ENCODE measurements around the genes VSTM5, GPR83 and SRSF8.

DNA sequence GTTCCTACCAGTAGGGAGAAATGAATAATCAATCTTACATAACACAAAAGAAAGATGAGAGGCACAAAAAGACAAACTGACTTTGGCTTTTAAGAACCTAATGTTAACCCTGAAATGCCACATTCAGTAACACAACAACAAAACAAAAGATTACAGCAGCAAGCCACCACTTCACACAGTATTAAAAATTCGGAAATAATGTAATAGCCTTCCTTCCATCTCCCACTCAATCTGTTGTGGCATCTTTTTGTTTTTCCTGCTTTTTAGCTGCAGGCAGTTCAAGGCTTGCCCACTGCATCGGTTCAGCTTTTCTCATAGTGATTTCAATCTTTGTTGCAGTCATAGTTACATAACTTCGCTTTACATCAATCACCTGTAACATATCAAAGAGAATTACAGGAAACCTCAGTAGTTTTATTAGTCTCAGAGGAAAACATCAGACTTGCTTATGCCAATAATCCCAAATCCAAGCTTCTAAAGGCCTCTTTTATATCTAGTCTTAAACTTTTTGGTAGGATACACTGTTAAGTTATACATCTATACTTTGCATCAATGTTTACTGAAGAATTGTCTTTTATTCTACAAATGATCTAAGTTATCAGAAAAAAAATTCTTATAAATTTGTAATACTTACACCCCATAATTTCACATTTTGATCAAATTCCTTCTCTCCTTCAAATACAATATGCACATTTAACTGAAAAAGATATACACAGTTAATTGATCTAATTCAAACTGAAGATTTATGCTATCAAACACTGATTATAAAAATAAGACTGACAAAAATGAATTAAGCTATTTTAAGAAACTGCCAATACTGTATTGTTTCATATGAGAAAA, 20.4 kb downstream of the CHORDC1 start:
- PRO-cap, result no peak

- PRO-cap, result no peak
Observed at GRCh38 chr11:90203280-90203591, 19.6 kb downstream of the CHORDC1 start.

- PRO-cap, result bidirectional peak, plus-strand start at chr11:90240274, minus-strand start at chr11:90240249; bidirectional peak, plus-strand start at chr11:90240692, minus-strand start at chr11:90240451
Observed at GRCh38 chr11:90239879-90240784, 17.3 kb upstream of the CHORDC1 start.

DNA sequence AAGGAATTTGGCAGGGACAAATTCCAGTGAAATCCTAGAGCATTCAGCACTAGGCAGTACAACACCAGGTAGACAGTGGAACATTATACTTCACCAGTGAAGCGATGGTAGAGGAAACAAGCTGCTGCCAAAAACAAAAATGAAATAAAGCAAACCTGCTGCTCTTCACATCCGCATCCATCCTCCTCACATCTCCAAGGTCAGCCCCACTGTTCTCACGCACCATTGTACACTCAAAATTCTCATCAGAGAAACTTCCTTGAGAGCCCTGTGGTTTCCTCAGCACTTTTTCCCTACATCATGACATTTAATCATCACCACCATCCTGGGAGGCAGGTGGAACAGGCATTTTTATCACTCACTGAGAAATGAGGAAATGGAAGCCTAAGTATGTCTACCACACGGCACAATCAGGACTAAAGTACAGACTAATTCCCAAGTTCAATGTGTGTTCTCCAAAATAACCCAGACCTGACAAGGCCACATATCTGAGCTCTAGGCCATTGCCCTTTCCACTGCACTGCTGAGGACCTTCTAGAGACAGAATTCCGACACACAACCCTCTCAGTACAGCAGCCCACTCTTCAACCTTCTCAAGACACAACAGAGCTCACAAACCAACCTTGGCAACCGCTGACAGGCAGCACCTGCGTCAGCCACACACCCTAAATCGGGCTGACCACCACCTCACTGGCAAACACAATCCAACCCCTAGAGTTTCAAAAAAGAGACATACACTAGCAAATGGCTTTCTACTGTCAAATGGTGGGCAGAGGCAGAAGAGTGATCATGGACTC, 16.6 kb downstream of the SMCO4 start:
- PRO-cap, result no peak

DNA sequence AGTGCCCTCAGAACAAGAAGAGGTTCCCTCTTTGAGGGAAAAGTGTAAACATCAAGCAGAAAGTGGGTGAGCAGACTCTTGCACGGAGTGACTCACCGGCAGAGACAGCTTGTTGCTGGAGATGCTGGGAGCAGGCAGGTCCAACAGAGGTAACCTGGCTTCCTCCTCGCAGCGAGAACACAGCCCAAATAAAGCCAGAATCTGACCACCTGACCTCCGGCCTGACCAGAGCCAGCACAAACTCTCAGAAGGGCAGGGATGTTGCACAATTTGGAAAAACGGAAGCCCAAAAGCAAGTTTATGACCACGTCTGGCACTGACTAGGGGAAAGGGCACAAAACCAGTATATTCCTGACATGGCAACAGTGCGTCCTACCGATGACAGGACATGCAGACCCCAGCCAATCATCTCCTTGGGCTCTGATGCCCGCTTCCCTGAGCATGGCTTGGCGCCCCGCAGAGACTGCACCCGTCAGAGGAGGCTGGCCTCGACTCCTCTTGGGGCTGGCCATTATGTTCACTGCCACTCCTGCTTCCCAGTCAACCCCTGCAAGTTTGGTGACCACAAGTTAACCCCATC, 5.4 kb downstream of the SMCO4 start:
- PRO-cap, result no peak

DNA sequence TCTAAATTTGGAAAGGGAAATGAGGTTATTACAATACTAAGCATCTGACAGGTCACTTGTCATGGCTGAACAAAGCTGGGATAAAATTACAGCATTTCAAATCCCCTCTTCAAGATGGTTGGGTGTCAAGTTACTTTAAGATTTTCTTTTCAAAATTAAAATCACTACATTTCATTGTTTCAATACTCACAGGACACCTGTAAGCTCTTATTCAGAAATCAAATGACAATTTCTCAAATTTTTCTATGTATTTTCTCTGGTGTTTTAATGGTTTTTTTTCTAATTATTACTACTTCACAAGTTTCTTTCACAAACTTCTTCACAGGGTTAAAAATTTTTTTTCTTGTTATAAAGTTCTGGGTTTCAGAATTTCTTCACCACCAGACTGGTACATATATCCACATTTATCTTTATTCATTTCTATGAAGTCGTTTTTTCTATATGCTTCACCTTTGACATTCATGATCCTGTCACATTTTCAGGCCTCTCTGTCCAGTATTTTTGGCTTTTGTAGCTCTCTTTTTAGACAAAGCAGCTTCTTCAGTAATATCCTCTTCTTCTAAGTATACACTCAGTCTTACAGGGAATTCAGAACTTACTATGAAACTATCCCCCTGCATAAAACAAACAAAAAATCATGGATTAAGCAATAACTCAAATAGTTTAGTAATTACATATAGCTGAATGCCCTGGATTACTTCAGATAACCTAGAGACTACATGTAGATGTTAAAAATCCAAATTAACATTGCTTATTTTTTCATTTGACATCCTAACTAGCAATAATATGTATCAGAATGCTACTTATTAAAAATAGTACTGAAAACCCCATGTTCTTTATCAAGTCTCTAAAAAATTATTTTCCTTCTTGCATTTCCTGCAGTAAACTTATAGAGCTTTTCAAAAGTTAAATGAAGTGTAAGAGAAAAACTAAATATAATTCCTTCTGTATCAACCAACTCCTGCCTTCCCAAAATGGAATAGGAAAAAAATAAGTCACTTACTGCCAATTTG, 5.3 kb downstream of the TAF1D start:
- PRO-cap, result no peak

DNA sequence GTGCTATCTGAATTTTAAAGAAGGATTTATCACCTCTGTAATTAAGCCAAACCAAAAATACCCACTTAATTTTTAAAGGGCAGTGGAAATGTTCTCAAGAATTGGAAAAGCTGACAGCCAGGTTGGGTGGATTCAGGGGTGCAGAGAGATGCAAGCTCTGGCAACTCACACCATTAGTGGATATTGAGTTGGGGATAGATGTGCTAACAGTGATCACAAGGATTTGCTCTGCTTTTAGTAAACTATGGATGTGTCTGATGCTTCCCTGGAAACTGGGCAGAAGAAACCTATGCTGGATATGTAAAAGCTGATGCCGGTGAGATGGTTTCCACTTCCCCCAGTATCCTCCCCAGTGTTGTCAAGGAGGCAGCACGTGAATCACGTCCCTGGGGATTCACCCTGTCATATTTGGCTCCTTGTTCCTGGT, 33.0 kb downstream of the MED17 start:
- PRO-cap, result no peak

DNA sequence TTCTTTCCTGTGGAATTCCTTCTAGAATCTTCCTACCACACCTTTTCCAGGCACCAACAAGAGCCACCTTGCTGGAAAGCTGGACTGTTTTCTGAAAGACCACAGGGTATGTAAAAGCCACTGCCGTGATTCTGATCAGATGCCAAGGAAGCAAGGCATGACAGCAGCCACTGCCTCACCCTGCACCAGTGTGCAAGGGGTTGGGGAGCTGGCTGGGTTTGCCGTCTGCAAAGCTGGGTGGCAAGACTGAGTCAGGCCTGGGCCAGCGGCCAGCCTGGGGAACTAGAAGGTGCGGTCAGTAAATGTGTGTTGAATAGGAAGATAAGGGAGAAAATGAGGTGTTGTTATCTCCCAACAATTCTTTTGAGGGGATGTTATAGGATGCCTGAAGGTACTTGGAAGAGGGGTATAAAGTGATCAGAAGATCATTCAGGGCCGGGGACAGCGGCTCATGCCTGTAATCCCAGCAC, 8.0 kb downstream of the VSTM5 start:
- PRO-cap, result no peak

- PRO-cap, result no peak
Observed at GRCh38 chr11:93850332-93851072, at the start of gene VSTM5. Gene VSTM5 (minus strand): TSS chr11:93850618.

DNA sequence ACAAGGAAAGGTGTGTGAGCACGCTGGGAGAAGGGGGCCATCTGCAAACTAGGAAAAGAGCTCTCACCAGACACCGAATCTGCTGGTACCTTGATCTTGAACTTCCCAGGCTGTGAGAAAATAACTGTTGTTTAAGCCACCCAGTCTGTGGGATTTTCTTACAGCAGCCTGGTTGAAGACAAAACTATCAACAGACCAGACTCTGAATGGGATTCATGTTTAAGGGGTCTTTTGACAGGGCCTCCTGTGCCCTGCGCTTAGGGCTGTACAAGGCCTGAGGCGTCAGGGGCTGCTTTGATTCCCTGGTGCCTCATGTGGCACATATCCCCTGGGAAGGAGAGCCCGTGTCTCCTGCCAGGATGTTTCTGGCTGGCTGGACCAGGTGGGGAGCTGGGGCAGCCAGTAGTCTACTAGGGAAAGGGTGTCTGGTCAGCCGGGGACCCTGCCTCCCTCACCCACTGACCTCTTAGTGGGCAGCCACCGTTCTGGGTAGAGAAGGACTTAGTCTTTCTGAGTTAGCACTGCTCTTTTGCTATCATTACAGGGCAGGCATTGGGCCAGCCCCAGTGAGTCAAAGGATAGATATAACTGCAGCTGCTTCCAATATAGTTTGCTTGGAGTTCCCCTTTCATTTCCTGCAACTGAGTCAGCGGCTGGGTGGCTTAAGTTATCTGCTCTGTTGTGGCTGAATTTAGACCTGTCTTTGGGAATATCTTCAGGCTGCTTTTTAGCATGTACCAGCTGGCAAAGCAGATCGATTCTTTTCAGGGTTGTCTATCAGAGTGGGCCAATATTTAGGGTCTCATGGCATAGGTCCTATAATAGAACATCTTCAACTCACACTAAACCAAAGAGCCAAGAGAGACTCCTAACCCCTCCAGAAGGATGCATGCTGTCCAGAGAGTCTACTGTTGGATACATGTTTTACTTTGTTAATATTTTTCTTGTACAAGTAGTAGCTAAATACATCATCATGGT, 6.4 kb downstream of the PANX1 start:
- PRO-cap, result no peak

- PRO-cap, result unidirectional peak, minus-strand start at chr11:94401419
Observed at GRCh38 chr11:94401214-94401828, at the start of gene GPR83. Gene GPR83 (minus strand): TSS chr11:94401419.

- PRO-cap, result no peak
Observed at GRCh38 chr11:94766691-94767328, 1.3 kb upstream of the AMOTL1 start.

DNA sequence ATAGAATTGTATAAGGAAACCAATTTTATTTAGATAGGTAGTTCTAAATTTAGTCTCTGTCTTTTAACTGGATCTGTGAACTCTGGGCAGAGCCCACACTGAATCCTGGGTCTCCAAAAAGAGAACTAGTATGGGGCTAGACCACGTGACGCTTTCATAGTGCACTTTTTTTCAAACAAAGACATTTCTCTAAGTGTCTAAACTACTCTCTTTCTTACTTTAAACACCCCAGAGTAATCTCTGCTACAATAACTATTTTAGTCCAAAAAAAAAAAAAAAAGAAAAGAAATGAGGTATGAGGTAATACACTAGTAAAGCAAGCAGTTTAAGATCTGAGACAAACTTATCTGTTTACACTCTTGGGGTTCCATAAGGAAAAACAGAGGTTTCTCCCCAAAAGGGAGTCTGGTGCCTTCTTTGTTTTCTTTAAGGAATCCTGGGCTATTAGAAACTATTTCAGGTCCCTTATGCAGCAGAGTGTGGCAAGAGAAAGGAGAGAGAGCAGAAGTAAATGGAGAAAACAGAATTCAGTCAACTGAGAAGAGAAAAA, 42.2 kb downstream of the AMOTL1 start:
- PRO-cap, result no peak

DNA sequence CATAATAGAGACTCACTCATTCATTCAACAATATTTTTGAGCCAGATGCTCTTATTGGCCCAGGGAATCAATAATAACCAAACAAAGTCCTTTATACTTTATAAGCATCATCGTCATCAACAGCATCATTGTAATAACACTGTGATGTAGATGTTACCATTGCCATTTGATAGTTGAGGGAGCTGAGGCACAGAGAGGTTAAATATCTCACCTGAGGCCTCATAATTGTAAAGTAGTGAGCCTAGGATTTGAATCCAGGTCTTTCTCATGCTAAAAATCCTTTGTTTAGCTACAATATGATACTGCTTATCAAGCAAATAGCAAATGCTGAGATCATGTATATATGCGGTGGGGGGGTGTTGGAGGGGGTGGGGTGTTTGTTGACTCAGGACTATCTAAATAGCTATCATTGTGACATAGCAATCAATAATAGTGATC, 79.3 kb downstream of the AMOTL1 start:
- PRO-cap, result no peak

- PRO-cap, result unidirectional peak, plus-strand start at chr11:95066990; bidirectional peak, plus-strand start at chr11:95067227, minus-strand start at chr11:95067268
Observed at GRCh38 chr11:95066584-95067305, at the start of gene SRSF8. Gene SRSF8 (plus strand): TSS chr11:95066919.

DNA sequence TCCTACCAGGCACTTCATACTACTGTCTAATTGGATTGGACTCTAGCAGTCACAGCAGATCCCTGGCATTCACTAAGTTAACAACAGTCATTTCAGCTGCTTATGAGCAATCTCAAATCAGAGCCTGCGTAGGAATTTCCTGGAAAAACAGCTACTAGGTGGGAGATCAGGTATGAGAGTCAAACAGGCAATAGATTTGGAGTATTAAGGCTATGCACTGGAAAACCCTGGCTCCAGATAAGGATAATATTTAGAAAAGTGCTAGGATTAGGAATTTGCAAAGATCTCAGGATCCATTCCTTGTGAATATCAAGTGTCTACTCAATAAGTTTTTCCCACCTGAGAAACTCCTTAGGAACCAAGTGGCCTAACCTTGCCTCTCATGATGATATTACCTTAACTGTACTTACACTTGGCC, 10.9 kb upstream of the ENDOD1 start:
- PRO-cap, result no peak

GRCh38 chr11:95108050-95108539, 18.4 kb downstream of the ENDOD1 start:
- PRO-cap, result no peak

DNA sequence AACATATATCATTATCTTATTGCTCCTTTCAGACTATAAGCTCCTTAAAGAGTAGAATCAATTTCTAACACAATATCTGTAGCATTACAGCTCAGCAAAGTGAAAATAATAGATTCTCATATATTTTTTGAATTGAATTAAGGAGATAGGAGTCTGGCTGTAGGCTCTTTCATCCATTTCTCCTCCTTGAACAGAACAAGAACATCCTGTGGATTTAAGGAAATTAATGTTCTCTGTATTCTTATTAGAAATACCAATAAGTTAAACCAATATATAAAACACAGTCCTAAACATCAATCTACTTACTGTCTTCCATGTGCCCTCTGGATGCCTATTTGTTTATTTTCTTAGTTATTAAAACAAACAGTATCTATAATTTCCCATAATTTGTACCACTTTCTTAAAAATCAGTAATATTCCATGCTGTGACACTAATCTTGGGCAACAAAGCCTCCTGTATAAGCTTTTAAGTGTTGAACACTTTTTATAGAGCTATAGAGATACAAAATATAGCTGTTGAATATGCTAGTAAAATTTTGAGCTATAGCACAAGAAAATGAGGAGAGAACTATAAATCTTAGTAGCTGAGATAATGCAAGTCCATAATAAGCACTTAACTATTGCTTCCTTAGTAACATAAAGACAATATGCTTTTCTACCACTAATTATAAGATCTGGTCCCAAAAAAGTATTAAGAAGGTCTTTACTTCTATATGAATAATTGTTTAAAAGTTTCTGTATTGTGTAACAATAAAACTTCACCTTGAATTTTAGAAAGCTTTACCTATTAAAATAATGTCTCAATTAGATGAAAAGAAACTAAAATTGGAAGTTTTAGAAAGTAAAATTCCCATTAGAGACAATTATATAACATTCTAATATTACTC, 28.6 kb downstream of the SESN3 start:
- PRO-cap, result no peak

GRCh38 chr11:95241509-95242302, 10.7 kb upstream of the SESN3 start:
- PRO-cap, result no peak

DNA sequence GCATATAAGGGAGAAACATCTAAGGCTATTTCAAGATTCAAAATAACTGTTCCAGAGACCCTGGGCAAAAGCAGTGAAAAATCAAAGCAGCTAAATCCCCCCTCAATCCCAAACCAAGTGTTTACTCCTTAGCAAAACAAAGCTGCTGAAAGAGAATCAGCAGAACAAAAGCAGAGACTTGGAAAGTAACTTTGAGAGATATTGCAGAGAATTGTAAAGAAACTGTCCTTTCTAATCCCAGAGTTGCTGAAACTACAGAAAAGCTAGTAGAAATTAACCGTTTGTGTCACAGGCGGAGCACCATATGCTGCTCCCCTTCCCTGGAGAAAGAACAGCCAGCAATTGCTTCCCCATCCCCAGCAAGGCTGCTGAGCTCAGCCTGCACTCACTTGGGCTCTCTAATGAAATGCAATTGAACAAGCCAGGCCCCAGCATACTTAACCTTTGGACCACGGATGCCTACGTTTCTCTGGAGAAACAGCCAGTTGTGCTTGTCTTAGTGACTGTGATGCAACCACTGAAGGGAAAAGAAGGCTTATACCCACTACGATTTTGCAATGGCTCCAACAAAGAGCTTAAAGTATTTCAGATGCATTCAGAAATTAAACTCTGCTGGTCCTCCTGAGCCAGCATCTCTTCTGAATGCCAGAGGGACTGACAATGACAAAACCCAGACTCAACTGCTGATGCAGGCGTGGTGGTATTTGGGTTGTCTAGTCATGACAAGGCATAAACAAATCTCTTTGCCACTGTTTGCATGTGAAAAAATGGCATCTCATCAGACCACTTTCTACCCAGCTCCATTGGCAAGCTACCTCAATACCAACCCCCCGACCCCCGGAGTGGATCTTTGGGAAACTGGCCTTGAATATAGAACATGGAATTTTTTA, 51.3 kb upstream of the SESN3 start:
- PRO-cap, result no peak

All from H9 (cell line).